Esophagus muscularis mucosa (tissue), 4 donors: ENCODE measurements around the gene APBA1.

DNA sequence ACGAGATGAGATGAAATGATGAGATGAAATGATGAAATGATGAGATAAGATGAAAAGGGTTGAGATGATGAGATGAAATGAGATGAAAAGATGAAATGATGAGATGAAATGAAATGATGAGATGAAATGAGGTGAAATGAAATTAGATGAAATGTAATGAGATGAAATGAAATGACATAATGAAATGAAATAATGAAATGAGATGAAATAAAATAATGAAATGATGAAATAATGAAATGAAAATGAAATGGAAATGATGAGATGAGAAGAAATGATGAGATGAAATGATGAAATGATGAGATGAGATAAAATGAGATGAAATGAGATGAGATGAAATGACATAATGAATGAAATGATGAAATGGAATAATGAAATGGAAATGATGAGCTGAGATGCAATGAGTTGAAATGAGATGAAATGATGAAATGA, 532.5 kb downstream of the FOXD4L6 start:
- PRO-cap, result no peak
- RAMPAGE, long total RNA, 4 experiments, result no peak in any of the 4 experiments

DNA sequence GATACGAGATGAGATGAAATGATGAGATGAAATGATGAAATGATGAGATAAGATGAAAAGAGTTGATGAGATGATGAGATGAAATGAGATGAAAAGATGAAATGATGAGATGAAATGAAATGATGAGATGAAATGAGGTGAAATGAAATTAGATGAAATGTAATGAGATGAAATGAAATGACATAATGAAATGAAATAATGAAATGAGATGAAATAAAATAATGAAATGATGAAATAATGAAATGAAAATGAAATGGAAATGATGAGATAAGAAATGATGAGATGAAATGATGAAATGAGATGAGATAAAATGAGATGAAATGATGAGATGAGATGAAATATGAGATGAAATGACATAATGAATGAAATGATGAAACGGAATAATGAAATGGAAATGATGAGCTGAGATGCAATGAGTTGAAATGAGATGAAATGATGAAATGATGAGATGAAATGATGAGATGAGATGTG, 530.8 kb downstream of the FOXD4L6 start:
- PRO-cap, result no peak
- RAMPAGE, long total RNA, 4 experiments, result no peak in any of the 4 experiments

- PRO-cap, result no peak
- RAMPAGE, long total RNA, 4 experiments, result no peak in any of the 4 experiments
Observed at GRCh38 chr9:41357644-41358164, 168.6 kb upstream of the ZNG1F start.

GRCh38 chr9:41643389-41644371, 454.6 kb upstream of the ZNG1F start:
- PRO-cap, result bidirectional peak, plus-strand start at chr9:41644172, minus-strand start at chr9:41643886
- RAMPAGE, long total RNA, 4 experiments, result no peak in any of the 4 experiments

DNA sequence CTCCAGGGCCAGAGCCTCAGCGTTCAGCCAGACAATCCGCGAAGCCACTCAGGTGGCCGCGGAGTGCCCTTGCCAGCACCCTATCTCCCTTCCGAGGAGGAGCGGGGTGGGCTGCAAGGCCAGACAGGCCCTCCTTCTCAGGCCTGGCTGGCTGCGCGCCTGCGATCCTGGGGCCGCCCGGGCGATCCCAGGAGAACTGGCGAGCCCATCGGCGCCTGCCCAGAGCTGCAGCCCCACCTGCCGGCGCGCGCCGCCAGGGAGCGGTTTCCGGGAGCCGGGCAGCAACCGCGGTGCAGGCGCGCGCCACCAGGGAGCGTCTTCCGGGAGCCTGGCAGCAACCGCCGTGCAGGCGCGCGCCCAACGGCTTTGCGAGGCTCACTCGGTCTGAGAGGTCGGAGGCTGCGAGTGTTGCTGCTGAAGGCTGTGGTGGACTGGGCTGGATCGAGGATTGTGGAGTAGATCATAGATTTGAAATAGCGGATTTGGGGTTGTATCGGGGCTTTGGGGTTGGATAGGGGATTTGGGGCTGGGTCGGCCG, 668.7 kb downstream of the SPATA31A6 start:
- PRO-cap, result no peak
- RAMPAGE, long total RNA, 4 experiments, result no peak in any of the 4 experiments

- PRO-cap, result no peak
- RAMPAGE, long total RNA, 4 experiments, result start-site peak on the plus strand in 4 of 4 experiments, at chr9:62376519-62376530 at its widest, 27 to 188 reads per replicate
Observed at GRCh38 chr9:62376445-62377093, 1186.7 kb downstream of the SPATA31A7 start.

DNA sequence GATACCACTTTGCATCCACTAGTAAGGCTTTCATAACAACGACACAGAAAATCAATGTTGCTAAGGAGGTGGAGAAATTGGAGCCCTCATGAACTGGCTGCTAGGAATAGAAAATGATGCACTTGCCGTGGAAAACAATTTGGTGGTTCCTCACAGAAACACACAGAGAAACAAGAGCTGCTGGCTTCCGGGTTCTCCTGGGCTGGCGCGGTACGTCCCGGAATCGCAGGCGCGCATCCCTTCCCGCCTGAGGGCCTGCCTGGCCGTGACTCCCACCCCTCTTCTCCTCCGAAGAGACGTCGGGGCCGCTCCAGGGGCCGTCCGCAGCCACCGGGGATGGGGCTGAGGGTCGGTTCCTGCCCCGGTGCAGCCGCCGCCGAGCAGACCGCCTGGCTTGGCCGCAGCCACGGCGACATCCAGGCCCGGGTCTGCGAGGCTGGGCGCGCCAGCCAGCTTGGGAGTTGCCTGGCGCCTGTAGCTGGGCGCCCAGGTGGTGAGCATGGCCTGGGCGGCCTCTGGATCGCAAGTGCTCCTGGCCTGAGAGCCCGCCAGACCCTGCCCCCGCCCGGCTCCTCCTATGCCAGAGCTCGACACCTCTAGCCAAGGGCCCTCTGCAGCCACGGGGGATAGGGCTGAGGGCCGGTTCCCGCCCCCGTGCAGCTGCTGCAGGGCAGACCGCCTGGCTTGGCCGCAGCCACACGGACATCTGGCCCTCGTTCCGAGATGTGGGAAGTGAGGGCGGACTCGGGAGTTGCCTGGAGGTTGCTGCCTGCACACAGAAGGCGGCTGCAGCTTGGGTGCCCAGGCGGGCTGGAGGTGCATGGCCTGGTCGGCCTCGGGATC, 1647.5 kb downstream of the SPATA31A7 start:
- PRO-cap, result no peak
- RAMPAGE, long total RNA, 4 experiments, result no peak in any of the 4 experiments

- PRO-cap, result no peak
- RAMPAGE, long total RNA, 4 experiments, result no peak in any of the 4 experiments
Observed at GRCh38 chr9:63385413-63386027, 1899.5 kb downstream of the FOXD4L5 start.

GRCh38 chr9:64368957-64369509, 916.0 kb downstream of the FOXD4L5 start:
- PRO-cap, result no peak
- RAMPAGE, long total RNA, 4 experiments, result no peak in any of the 4 experiments

DNA sequence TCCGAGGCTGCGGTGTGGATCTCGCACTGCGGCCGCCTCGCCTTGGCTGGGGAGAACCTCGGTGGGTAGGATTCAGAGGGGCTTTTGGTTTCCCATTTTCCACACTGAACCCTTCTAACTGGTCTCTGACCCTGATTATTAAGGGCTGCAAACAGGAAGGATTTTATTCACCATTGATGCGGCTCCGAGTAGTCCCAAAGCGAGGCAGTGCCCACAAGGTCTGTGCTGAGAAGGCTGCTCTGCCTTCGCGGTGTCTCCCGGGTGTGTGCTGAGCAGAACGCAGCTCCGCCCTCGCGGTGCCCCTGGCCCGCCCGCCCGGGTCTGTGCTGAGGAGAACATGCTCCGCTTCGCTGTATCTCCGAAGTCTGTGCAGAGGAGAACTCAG, 530.7 kb downstream of the FOXD4L4 start:
- PRO-cap, result no peak
- RAMPAGE, long total RNA, 4 experiments, result no peak in any of the 4 experiments

- PRO-cap, result unidirectional peak, plus-strand start at chr9:66270010
- RAMPAGE, long total RNA, 4 experiments, result start-site peak on the plus strand in 3 of 4 experiments, at chr9:66269997-66270055 at its widest, 55 to 110 reads per replicate
Observed at GRCh38 chr9:66269355-66270194, 532.6 kb downstream of the FOXD4L4 start.

DNA sequence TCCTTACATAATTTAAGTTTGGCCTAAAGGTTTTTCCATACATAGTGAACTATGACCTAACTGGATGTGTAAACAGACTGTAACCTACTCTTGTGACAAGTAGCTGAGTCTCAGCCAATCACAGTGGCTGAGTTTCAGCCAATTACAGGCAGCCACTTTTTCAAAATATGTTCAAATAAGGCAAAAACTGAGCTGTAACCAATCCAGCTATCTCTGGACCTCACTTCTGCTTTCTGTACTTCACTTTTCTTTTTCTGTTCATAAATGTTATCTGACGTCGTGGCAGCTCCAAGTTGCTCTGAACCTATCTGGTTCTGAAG, 34.6 kb downstream of the TMEM252 start:
- PRO-cap, result unidirectional peak, plus-strand start at position 267 of the sequence
- RAMPAGE, long total RNA, 4 experiments, result no peak in any of the 4 experiments

DNA sequence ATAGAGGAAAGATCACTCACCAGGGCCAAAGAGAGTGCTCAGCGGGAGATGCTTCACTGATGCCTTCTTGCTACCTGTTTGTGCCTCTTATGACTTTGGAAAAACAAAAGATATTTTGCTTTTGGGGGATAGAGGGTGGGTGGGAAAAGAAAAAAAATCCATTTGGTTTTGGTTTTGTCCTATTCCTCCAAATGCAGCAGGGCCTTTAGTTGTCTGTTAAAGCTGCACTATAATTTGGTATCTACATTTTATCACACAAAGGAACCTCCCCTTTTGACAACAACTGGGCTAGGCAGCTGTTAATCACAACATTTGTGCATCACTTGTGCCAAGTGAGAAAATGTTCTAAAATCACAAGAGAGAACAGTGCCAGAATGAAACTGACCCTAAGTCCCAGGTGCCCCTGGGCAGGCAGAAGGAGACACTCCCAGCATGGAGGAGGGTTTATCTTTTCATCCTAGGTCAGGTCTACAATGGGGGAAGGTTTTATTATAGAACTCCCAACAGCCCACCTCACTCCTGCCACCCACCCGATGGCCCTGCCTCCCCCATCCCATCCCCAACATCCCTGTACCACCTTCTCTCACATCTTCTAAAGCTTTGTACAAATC, 10.9 kb downstream of the TMEM252 start:
- PRO-cap, result no peak
- RAMPAGE, long total RNA, 4 experiments, result start-site peak on the plus strand in 2 of 4 experiments, centred at positions 110 to 187 of the sequence, 153 to 395 reads per replicate

DNA sequence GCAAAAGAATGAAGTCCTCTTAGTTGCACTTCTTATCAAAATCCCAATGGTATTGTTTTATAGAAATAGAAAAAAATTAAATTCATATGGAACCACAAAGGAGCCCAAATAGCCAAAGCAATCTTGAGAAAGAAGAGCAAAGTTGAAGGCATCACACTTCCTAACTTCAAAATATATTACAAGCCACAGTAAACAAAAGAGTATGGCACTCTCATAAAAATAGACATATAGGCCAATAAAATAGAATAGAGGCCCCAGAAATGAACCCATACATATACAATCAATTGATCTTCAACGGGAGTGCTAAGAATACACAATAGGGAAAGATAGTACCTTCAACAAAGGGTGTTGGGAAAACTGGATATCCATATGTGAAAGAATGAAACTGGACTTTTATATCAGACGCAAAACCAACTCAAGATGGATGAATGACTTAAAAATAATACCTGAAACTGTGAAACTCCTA, 19.5 kb downstream of the PABIR1 start:
- PRO-cap, result no peak
- RAMPAGE, long total RNA, 4 experiments, result no peak in any of the 4 experiments

DNA sequence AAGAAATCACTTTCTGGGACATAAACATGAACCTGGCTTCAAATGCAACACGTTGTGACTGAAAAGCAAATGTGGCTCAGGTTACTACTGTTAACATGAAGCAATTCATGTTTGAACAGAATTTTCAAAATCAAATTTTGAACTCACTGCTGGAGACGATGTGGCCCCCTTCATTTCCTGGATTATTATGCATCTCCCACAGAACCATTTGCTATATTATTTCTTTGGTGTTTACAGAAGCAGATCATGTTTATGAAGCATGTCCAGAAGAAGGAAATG, 61.2 kb downstream of the PABIR1 start:
- PRO-cap, result no peak
- RAMPAGE, long total RNA, 4 experiments, result no peak in any of the 4 experiments

GRCh38 chr9:68845057-68845627, 65.3 kb downstream of the PABIR1 start:
- PRO-cap, result no peak
- RAMPAGE, long total RNA, 4 experiments, result no peak in any of the 4 experiments

- PRO-cap, result no peak
- RAMPAGE, long total RNA, 4 experiments, result no peak in any of the 4 experiments
Observed at GRCh38 chr9:68878213-68878732, 98.4 kb downstream of the PABIR1 start.

- PRO-cap, result no peak
- RAMPAGE, long total RNA, 4 experiments, result no peak in any of the 4 experiments
Observed at GRCh38 chr9:69632554-69633136, 39.5 kb downstream of the APBA1 start.

DNA sequence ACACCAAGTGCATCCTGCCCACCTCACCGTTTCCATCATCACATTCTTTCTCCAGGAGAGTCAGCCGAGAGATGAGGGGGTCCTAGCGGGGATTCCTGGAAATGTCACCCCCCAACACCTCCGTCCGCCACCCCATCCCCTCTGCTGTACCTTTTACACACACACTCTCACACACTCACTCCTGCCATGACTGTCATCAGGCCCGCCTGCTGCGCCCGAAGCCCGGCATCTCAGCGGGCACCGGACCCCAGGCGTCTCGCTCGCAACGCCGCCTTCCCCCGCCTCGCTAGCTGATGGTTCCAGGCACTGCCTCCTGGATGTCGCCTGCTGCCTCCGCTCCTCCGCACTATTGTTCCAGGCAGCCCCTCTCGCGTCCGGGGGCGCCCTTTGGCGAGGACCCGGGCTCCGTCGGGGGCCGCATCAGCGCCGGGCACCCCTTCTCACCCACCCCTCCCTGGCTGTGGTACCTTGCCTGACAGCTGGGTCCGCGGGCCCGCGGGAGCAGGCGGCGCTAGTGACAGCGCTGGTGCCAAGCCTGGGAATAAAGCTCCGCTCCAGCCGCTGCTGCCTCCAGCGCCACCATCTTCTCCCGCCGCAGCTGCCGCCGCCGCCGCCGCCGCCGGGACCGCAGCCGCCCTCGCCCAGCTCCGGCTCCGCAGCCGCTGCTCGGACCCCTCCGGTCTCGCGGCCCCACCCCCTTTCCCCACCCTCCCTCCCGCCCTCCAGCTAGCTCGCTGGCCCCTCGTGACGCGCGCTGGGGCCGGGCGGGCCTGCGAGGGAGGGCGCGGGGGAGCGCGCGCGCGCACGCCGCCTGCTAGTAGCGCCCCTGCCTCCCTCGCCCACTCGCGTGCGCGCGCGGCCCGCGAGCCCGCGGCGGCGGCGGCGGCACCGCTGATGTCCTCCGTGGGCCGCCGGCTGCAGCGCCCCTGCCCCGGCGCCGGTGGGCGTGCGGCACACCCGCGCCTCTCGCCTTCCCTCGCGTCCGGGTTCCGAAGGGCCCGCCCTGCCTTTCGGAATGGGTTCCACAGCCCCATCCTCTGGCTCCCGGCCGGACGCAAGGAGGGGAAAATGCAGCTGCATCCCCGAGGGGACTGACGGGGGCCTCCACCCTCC, at the start of gene APBA1:
Gene APBA1, minus strand, starts transcription at position 686 of the 1,113 bp plus-strand sequence.
- PRO-cap, result bidirectional peak, plus-strand start at position 854 of the sequence, minus-strand start at position 701 of the sequence
- RAMPAGE, long total RNA, 4 experiments, result no peak in any of the 4 experiments

GRCh38 chr9:70282381-70282641, 23.5 kb downstream of the SMC5 start:
- PRO-cap, result no peak
- RAMPAGE, long total RNA, 4 experiments, result no peak in any of the 4 experiments